AG08470 (cell line): ENCODE measurements around a stretch of chr6.

- RRBS = no CpG with 5 or more reads among the region's 6 CpGs
Observed at GRCh38 chr6:161115894-161116674, 124.5 kb downstream of the MAP3K4 start.

DNA sequence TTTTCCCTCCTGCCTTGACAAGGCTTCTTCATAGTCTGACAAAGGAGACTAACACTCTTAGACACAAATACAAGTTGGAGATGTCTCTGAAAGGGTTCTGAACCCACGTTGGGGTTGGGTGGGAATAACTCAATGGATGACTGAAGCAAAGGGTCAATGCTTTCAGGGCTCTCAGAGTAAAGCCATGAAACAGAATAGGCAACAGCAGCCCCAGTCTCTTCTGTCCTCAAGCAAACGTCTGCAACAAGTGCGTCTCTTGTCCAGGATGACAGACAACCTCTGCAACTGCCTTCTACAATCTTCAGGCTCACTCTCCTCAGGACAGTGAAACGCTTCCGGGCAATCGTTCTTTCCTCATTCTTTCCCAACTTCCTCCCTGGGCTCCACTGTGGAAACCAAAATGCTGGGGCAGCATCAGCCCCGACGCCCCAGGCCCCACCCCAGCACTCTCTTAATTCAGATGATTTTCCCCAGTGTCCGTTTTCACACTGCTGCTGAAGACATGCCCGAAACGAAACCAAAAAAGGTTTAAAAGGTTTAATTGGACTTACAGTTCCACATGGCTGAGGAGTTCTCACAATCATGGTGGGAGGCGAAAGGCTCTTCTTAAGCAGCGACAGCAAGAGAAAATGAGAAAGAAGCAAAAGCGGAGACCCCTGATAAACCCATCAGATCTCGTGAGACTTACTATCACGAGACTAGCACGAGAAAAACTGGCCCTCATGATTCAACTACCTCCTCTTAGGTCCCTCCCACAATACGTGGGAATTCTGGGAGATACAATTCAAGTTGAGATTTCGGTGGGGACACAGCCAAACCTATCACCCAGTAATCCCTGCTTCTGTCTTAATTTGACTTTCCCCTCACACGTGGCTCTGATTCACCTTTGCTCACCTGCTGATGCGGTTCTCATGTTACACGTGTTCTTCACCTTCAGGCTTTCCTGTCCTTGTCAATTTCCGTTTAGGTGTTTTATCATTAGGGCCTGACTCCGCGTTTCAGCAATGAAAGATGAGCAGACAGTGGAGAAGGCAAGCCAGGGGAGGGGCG is 57.4 kb downstream of the AGPAT4 start:
- RRBS = no CpG with 5 or more reads among the region's 26 CpGs

GRCh38 chr6:161272422-161273195 is 1.3 kb downstream of the AGPAT4 start:
- RRBS = no CpG with 5 or more reads among the region's 12 CpGs

DNA sequence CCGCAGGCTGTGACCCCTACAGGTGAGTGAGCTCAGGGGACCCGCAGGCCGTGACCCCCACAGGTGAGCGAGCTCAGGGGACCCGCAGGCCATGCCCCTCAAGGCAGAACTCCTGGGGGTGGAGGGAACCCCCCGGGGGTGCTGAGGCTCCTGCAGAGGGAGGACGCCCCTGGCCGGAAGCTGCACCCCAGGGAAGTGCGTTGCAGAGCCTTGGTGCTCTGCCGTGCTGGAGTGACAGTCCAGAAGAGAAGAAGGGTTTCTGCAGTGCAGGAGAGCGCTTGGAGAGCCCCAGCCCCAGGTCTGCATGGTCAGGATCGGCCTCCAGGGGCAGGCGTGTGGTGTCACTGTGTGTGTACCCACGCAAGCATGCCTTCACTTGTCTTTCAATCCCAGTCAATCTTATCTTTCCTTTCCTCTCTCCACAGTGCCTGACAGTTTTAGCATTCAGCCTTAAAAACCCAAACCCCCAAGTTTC is 101.2 kb upstream of the AGPAT4 start:
- RRBS = 38% methylated on average over 2 of the region's 14 CpGs

DNA sequence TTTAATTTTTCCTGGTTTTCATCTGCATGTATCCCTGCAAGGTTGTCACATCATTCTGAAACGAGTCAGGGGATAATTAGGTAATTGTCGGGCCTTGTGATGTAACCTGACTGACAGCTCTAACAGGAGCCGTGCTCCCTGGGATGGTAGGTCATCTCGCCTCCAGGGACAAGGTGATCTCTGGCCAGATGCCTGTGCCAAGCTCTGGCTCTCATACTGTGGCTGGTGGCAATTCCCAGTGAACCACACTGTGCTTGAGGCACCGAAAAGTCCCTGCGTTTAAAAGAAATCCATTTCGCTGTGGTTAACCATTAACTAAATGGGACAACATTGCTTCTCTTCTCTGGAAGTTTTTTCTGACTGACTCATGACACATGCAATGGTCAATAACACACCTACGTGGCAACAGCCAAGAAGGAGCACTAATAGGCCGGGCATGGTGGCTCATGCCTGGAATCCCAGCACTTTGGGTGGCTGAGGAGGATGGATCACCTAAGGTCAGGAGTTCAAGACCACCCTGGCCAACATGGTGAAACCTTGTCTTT is 669.3 kb downstream of the PRKN start:
- RRBS = no CpG with 5 or more reads among the region's 9 CpGs

- RRBS = no CpG with 5 or more reads among the region's 3 CpGs
Observed at GRCh38 chr6:162361483-162361762, 366.1 kb downstream of the PRKN start.

GRCh38 chr6:162477951-162478948 is 249.3 kb downstream of the PRKN start:
- RRBS = no CpG with 5 or more reads among the region's 17 CpGs

DNA sequence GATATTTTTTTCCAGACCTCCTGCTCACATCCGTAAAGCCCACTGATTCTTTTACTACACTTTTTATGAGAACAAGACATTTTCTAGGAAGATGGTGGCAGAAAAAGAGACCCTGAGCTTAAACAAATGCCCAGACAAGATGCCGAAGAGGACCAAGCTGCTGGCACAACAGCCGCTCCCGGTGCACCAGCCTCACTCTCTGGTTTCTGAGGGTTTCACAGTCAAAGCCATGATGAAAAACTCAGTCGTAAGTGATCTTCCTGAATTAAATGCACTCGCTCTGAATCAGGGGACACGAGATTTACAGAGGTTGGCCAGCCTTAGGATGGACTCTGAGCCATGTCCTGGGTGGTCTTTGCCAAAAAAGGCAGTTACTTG is 360 bp downstream of the PACRG start:
- RRBS = no CpG with 5 or more reads among the region's 7 CpGs

DNA sequence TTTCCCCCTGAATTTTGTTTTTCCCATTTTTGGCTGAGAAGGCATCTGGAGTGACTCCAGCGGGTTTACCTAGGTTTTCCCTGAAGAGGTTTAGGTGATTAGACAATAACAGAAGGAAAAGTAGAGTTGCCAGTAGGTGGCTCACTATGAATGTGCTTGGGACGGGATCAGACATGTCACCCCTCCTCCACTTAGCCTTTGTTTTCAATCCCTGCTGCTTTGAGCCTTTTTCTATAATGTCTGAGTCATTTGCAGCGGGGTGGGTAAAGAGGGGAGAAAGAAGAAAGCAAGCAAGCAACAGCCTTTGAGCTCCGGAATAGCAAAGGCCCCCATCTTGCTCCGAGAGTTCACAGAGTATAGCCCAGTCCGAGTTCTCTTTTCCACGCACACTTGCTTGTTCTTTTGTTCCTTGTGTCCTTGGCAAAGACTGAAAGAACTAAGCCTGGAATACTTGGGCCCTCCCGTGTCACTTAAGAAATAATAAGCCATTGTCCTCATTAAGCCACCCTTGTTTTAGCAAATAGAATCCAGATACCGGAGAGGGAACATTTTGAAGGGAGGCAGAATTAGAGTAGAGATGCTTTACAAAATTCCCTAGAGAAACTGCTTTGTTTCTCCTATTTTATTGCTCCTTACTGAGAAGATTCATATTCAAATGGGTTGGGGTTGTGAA is 129.2 kb downstream of the PACRG start:
- RRBS = no CpG with 5 or more reads among the region's 9 CpGs

- RRBS = no CpG with 5 or more reads among the region's 27 CpGs
Observed at GRCh38 chr6:163310260-163310797, 104.2 kb upstream of the QKI start.

DNA sequence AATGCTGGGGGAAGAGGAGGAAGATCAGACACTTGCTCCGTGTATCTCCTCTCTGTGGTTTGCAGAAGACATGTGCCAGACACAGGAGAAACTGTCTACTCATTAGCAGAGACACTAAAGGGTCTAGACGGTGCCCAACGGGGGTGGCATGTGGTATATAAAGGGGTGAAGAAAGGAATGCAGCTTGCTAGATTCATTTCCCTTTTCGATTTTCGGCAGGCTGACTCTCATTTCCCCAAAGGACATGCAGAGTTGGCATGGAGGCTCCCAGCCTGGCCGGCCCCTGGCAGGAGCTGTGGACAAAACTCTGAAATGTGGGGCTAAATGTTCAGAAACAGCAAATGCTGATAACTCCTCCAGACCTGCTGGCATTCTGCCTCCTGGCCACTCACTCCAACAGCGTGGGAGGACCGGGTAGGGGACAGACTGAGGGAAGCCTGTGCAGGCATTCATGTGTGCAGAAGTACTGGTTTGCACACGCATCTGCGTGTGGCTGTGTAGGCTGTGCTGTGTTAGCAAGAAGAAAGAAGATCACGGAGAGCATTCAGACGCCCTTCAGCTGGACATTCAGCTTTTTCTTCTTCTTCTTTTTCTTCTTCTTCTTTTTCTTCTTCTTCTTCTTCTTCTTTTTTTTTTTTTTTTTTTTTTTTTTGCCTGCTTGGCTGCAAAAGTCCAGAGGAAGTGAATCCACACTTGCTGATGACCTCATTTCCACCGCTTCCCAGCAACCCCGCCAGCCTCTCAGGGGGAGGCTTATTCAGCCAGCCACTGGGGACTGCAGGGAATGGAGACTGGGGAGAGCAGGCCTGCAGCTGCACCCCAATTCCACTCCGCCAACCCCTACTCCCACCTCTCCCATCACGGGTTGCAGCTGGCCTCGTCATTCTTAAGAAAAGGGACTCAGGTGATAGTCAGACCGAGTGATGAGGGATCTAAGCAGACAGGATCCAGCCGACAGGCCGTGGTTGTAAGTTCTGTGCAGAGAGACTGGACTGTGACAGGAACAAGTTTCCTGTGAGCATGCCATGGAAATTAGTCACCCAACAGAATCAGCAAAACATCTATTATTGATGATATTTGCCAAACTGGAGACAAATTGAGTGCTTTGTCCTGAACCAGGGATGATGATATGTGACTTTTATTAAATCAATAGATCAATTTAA is 59.2 kb upstream of the QKI start:
- RRBS = no CpG with 5 or more reads among the region's 20 CpGs

GRCh38 chr6:163405559-163406394 is 8.7 kb upstream of the QKI start:
- RRBS = no CpG with 5 or more reads among the region's 14 CpGs

- RRBS = no CpG with 5 or more reads among the region's 4 CpGs
Observed at GRCh38 chr6:163429779-163430874, 15.6 kb downstream of the QKI start.

GRCh38 chr6:163441343-163442161 is 27.0 kb downstream of the QKI start:
- RRBS = no CpG with 5 or more reads among the region's 4 CpGs

DNA sequence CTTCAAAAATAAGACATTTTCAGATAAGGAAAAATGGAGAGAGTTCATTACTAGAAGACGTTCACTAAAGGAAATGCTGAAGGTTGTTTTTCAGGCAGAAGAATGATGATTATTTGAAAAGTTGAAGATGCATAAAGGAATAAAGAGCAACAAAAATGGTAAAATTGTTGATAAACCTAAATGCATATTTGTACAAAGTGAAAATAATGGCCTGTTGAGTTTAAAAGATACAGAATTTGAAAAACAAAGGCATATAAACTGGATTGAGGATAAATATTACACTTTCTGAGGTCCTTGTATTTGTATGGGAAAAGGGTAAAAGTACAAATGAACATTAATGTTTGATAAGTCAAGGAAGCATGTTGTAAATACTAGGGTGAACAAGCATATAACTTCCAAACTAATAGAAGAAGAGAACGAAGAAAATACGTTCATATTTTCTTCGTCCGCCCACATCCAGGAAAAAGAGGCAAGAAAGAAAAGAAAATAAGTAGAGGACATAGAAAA is 56.8 kb downstream of the QKI start:
- RRBS = no CpG with 5 or more reads among the region's 5 CpGs

GRCh38 chr6:163518760-163519493 is 104.4 kb downstream of the QKI start:
- RRBS = no CpG with 5 or more reads among the region's 3 CpGs

DNA sequence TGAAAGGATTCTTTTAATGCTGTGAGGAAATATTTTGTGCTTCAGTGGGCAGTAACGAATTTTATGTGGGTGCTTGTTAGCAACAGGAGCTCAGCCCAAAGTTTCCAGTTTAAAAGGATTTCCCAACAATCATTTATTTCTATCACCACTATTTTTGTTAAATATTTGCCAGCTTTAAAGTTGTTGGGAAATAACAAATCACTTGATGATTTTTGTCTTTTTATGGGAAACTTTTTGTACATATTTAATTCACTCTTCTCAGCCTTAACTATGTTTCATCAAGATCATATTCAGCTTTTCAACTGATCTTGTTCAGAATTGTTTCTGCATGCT is 111.9 kb downstream of the QKI start:
- RRBS = no CpG with 5 or more reads among the region's 1 CpG

DNA sequence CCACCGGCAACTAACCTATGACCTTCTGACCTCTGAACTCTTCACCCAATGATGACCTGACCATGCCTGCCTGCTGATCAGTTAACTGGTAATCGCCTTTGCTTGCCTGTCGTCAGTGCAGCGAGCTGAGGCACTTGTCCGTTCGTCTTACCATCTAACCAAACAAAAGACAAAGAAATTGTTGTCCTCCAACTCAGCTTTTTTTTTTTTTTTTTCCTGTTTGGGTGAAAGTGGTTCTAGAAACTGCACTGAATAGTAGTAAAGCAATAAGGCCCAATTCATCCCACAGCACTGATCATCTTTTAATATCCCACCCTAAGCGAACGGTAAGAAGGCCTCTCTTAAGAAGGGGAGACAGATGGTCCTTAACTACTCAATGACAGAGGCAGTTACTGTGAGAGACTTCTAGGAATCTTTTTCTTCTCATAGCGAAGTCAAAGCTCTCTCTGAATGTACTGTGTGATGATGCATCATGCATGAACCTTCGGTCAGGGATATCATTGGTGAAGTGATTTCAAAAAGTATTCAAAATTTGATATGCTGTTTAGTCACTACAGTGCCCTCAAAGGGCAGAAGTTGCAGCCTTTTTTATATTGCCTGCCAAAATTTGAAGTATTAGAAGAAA is 156.3 kb downstream of the QKI start:
- RRBS = no CpG with 5 or more reads among the region's 10 CpGs

DNA sequence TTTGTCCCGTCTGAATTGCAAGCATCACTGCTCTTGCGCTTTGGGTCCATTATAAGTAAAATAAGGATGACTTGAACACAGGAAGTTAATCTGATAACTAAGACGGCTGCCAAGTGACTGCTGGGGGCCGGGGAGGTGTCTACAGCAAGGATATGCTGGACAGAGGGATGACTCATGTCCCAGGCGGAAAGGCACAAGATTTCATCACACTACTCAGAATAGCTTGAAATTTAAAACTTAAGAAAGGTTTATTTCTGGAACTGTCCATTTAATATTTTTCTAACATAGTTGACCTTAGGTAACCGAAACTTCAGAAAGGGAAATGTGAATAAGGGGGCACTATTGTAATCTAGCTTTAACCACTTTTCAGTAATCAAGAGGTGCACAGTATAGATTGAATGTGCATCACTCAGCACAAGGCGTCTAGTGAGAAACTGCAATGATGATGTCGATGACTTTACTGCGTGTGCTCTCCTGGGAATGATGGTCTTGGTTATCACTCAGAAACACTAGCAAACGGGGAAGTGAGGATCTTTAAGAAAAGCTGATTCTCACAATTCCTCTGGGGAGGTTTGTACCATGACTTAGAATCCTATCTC is 171.4 kb downstream of the QKI start:
- RRBS = no CpG with 5 or more reads among the region's 10 CpGs

GRCh38 chr6:163946457-163946999 is 532.0 kb downstream of the QKI start:
- RRBS = no CpG with 5 or more reads among the region's 7 CpGs